ENCODE measurements around a stretch of chr2.

DNA sequence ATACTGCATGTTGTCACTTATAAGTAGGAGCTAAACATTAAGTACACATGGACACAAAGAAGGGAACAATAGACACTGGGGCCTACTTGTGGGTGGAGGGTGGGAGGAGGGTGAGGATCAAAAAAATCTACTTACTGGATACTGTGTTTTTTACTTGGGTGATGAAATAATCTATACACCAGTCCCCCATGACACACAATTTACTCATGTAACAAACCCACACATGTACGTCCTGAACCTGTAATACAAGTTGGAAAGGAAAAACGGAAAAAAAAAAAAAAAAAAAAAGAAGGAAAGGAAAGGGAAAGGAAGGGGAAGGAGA lies 169.5 kb upstream of the OTX1 start:
- PRO-cap = no peak

DNA sequence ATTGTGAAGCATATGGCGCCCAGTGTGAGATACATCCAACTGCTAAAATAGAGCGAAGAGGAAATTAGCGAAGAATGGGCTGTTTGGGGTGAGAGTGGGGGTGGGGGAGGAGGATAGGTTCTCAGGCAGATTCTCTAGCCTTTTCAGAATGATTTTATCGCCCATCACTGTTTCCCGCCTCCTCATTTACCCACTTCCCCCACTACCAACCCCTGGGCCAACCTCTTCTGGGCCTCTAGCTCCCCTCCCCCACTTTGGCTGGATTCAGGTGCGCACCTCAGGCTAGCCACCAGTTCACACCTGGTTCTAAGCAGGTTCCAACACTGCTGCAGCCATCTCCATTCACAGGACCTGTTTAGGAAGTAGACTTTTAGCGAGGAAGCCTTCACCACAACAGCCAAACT lies 6.1 kb upstream of the OTX1 start:
- PRO-cap = no peak

- PRO-cap = no peak
These were observed 30.7 kb upstream of the UGP2 start for GRCh38 chr2:63810905-63811418.

- PRO-cap = no peak
These were observed 29.9 kb downstream of the UGP2 start for GRCh38 chr2:63871546-63872016.

DNA sequence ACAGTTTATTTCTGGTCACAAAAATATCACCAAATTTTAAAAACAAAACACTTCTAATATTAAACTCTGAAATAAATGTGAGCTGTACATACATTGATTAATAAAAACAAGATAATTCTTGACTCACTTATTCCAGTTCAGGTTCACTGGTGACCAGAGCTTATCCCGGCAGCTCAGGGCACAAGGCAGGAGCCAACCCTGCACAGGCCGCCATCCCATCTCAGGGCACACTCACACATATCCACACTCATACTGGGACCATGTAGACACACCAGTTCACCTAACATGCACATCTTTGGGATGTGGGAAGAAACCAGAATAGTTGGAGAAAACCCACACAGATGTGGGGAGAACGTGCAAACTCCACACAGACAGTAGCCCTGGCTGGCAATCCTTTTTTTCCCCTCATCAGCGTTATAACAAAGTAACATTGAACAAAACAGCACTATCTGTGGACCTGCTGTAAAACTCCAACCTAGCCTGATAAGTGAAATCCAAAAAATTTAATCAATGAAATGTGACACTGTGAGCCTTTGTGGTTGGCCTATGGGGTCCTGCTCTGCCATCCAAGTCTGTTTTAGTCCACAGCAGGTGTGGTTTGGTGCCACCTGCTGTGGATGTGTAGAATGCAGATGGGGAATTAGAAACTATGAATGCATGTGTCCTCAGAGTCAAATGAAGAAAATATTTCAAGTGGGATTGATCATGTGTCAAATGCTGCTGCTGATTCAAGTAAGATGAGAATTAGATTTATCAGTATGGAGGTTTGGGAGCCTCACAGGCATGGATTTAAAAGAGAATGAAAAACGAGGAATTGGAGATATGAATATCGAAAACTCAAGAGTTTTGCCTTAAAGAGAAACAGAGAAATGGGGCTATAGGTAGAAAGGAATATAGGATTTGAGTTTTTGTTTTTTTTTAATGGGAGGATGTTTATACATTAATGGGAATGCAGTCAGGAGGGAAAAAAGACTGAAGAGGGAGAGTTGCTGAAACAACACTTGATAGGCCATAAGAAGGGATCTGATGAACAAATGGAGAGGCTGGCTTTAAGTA lies 47.0 kb downstream of the UGP2 start:
- PRO-cap = no peak

GRCh38 chr2:63935370-63935878 lies 83.8 kb downstream of the VPS54 start:
- PRO-cap = no peak

DNA sequence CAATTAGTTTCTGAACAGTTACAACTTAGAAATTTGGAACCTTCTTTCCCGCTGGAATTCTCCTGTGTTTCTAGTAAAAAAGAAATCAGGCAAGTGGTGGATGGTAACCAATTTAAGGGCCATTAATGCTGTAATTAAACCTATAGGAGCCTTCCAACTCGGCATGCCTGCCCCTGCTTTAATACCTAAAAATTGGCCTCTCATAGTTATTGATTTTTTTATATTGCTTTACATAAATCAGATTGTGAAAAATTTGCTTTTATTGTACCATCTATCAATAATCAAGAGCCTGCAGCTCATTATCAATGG lies 26.7 kb downstream of the VPS54 start:
- PRO-cap = no peak

GRCh38 chr2:64018102-64018513 lies 1.1 kb downstream of the VPS54 start:
- PRO-cap = unidirectional peak, plus-strand start at chr2:64018363

DNA sequence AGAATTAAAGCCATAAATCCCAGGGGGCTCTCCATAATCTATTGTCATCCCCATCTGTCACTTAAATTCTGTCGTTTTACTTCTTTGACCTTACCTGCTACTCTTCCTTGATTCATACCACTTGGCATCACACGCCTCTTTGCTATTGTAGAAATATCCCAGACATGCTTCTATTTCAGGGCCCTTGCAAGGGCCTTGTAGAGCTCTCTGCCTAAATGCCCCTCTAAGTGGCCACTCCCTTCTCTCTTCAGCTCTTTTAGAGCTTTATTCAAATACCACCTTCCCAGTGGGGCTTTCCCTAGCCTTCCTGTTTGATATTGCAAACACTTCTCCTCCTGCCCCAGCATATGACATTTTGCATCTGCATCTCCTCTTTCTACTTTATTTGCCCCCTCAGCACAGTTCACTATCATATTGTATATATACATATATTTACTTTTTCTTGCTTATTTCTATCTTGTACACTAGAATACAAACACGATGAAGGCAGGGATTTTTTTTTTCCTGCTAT lies 54.0 kb downstream of the PELI1 start:
- PRO-cap = bidirectional peak, plus-strand start at position 346 of the sequence, minus-strand start at position 225 of the sequence

DNA sequence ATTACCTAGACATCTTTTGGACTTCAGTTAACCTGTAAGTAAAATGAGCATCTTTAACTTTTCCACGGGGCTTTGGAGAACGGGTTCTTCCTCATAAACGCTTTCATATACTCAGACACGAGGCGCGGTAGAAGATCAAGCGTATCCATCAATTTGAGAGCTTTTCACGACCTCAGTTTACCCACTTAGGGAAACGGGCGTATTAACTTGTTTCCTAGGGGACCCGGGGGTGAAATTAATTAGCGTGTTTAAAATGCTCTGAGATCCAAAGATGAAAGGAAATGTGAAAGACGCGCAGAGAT lies 956 bp downstream of the PELI1 start:
- PRO-cap = no peak

DNA sequence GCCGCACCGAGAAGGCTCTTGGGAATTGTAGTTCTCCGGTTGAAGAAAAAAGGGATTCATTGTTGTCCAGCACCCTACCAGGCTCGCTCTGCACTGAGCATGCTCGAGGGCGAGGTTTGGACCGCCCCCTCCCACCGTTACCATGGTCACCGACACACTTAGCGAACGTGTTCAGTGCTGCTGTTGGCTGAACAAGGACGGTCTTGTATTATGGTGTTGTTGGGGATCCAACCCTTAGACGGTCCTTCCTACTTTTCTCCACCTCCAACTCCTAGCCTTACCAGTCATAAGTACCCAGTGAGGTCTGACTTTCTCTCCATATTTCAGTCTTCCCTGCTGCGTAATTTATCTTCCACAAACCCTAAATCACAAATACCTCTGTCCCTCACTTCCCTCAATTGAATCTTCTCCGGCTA lies 298 bp upstream of the PELI1 start:
- PRO-cap = bidirectional peak, plus-strand start at position 174 of the sequence, minus-strand start outside the sequence

- PRO-cap = bidirectional peak, plus-strand start at chr2:64260923, minus-strand start at chr2:64260840
These were observed 116.5 kb upstream of the PELI1 start for GRCh38 chr2:64260551-64261227.

GRCh38 chr2:64288533-64288952 lies 144.3 kb upstream of the PELI1 start:
- PRO-cap = no peak

- PRO-cap = no peak
These were observed 121.9 kb upstream of the LGALSL start for GRCh38 chr2:64331978-64332550.

GRCh38 chr2:64539251-64540105 lies 15.3 kb downstream of the AFTPH start:
- PRO-cap = no peak

- PRO-cap = no peak
These were observed 26.4 kb downstream of the SERTAD2 start for GRCh38 chr2:64627294-64627786.

- PRO-cap = no peak
These were observed 23.2 kb downstream of the SERTAD2 start for GRCh38 chr2:64630486-64630877.

- PRO-cap = no peak
These were observed 22.4 kb downstream of the SERTAD2 start for GRCh38 chr2:64631290-64631820.

DNA sequence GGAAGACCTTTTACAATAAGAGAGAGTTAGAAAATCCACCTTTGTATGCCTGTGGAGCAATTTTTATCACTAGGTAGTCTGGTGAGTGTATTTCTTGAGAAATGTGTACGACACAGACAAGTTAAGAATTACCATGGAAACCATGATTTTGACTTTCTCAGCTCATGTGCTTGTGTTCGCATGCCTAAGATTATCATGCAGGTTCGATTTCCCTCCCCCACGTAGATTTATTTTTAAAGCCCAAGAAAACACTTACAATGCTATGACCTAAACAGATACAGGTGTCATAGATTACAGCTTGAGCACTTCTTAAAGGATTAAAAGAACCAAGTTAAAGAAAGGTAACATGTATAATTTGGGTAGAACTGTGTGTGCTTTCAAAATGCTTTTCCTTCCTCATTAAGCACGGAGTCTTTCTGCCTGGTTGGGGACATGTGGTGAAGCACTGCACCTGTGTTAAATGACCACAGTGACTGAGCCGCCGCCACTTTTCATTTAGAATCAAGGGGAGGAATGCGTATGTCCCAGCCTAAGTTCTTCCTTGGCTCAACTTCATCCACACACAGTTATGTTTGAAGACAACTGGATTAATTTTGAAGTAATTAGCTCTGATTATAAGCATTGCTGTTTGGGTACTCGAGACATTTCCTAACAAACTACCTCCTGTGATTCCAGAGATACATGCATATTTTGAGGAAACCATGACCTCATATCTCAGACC lies 16.5 kb downstream of the SERTAD2 start:
- PRO-cap = bidirectional peak, plus-strand start at position 498 of the sequence, minus-strand start at position 466 of the sequence

GRCh38 chr2:64651962-64653058 lies 1.4 kb downstream of the SERTAD2 start:
- PRO-cap = bidirectional peak, plus-strand start at chr2:64652360, minus-strand start at chr2:64652322